ENCODE measurements around the gene ZFC3H1.

- PRO-cap, 3 experiments, result peak in 3 of 3 experiments; most common plus-strand start chr12:69331298 (in 1); most common minus-strand start chr12:69331173 (in 3)
Observed at GRCh38 chr12:69330518-69331683, 17.3 kb upstream of the LYZ start.

DNA sequence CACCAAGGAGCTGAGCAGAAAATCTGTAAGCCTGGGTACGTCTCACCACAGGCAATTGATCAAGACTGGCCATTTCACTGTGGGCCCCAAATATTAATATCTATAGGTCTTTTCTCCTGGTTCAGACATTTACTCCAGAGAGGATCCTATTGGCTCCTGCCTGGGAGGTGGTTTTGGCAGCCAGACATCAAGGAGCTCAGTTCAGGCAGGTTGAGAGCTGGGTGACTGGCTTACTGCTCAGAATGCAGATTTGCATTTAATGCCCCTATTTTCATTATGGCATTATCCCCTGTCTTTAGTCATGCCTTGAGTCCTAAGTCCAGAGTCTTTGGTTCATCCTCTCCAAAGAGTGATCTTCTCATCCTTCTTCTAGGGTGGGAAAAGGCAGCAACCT, 4.6 kb upstream of the LYZ start:
- PRO-cap, 3 experiments, result no peak in any of the 3 experiments

DNA sequence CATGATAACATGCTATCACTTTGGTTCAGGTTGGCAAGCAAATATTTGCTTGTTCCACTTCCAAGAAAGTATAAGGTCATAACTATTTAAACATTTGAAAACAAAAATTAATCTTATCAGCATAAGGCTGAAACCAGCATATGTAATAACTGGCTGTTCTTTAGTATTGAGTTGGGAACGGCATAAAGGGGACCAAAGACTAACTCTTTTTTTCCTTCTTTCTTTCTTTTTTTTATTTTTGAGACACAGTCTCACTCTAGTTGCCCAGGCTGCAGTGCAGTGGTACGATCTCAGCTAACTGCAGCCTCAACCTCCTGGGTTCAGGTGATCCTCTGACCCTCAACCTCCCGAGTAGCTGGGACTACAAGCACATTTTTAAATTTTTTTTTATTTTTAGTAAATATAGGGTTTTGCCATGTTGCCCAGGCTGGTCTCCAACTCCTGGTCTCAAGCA, 2.3 kb upstream of the LYZ start:
- PRO-cap, 3 experiments, result no peak in any of the 3 experiments

- PRO-cap, 3 experiments, result no peak in any of the 3 experiments
Observed at GRCh38 chr12:69359110-69359469, 453 bp upstream of the YEATS4 start.

DNA sequence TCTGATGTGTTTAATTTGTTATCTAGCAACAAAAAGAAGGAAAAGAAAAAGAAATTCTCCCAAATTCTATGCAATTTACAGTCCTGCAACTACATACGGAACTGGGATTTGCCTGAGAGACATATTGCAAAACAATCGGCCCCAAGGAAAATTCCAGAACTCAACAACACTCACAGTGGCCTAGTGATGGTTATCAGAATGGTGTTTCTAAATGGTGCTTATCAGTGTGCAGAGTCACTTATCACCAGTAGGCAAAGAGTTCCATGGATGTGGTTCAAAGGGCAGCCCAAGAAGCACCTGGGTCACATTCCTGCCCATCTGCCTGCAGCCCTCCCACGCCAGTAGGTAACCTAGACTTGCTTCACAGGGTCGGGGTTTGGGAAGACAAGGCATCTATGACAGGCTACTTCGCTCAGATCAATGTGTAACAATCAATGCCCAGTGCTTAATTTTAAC, 53.9 kb upstream of the FRS2 start:
- PRO-cap, 3 experiments, result no peak in any of the 3 experiments

DNA sequence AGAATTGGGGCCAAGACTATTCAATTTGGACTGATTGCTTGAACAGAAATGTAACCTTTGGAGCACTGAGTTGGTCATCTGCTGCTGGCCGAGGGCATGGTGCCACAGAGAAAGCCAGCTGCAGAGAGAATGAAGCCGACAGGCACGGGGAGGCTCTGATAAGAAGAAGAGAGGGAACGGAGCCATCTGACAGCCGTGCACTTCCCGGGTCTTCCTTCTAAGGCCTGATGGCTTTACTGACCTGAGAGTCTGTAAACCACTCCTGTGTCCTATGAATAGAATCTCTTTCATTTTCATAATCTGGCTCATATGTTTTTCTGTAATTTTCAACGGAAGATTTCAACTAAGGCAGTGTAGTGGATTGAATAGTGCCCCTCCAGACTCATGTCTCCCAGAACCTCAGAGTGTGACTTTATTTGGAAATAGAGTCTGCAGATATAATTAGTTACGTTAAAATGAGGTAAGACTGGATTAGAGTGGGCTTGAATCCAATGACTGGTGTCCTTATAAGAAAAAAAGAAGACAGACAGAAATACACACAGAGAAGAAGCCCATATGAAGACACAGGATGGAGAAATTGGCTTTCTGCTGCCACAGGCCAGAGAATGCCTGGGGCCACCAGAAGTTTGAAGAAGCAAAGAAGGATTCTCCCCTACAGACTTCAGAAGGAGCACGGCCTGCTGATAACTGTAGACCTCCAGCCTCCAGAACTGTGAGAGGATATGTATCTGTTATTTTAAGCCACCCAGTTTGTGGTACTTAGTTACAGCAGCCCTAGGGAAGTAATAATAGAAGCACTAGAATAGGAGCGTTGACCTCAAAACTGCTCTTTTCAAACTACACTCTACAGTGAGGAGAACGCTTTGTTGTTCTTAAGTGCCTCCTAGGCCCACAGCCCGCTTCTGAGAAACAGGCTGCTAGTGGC, 38.9 kb upstream of the FRS2 start:
- PRO-cap, 3 experiments, result no peak in any of the 3 experiments

DNA sequence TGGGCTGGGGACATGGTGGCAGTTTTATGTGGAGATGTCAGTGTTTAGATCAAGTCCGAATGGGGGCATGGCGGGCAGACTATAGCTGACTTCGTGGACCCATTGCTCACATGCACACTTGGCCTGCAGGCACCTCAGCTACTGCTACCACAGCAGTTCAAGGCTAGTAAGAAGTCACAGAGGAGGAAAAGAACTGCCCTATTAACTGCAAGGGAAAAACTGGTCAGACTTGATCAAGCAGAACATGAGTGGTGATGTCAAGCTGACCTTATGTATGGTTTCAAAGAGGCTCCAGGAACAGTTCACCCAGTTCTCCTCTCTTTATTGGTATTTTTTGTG, 30.2 kb upstream of the FRS2 start:
- PRO-cap, 3 experiments, result peak in 3 of 3 experiments; most common plus-strand start position 271 of the sequence (in 2); most common minus-strand start position 146 of the sequence (in 3)

DNA sequence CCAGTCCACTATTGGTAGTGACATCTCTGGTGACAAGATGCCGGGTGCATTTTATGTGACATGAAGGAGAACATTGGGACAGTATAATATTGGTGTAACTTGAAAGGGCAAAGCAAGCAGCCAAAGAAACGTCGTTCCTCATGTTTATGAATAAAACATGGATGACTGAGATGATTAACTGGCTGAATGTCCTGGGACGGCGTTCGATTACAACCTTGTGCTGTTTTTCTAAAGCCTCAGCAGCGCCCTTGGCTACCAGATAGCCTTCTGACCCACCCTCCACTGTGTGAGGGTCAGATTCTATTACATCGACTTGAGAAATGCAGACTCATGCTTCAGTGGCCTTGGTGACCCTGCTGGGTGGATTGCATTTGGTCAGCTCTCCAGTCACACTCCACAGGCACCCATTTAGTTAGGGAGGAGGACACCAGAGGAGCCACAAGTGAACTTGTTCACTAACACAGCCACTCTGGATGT, 41.4 kb downstream of the BEST3 start:
- PRO-cap, 3 experiments, result no peak in any of the 3 experiments

DNA sequence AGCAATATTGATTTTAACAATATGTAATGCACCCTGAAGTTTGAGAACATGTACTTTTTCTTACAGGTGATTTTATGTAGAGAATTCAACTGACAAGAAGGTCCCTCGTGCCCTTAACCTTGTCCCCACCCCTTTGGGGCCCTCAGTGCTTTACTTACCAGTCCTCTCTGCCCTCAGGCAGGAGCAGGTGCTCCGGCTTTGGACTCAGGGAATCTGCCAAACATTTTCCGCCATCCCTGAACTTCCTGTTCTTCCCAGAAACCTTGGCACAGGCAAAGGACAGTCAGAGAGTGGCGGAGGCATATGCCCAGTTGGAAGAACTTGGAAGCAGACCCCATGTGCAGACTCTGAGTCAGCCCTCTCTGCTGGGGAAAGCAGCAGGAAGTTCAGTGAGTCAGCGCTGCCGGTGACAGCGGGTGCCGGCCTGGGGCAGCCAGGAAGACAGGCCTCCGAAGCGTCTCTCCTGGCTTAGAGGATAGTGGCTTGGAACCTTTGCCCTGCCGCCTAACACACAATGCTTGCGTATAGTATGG, 10.1 kb downstream of the BEST3 start:
- PRO-cap, 3 experiments, result peak in 1 of 3 experiments; most common plus-strand start position 275 of the sequence (in 1); most common minus-strand start position 211 of the sequence (in 1)

- PRO-cap, 3 experiments, result peak in 3 of 3 experiments; most common minus-strand start chr12:69738654 (in 2)
Observed at GRCh38 chr12:69738148-69738826, 373 bp upstream of the RAB3IP start.

GRCh38 chr12:70049630-70050376, 193.4 kb upstream of the CNOT2 start:
- PRO-cap, 3 experiments, result no peak in any of the 3 experiments

DNA sequence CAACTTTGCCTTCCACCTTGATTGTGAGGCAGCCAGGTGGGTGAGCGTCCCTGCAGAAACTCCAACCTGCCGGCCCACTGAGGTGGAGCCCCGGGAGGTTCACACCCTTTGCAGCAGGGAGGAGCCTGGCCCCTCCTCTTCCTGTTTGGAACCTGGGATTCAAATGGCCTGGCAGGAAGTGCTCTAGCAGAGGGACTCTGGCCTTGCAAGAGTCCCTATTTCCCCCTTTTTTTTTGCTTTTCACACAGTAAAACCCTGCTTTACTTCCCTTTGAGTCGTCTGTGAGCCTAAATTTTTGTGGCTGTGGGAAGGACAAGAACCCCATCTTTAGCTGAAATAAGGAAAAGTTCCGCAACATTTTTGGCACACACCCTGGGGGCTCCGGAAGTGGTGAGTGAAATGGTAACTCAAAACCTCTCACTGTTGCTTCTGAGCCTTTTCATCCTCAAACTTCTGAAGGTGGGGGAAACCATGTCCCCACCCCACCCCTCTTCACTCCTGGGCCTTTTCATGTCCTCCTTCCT, 101.9 kb downstream of the KCNMB4 start:
- PRO-cap, 3 experiments, result no peak in any of the 3 experiments

GRCh38 chr12:70469475-70469702, 103.3 kb downstream of the KCNMB4 start:
- PRO-cap, 3 experiments, result no peak in any of the 3 experiments

- PRO-cap, 3 experiments, result no peak in any of the 3 experiments
Observed at GRCh38 chr12:70608646-70609060, 28.6 kb downstream of the PTPRB start.

DNA sequence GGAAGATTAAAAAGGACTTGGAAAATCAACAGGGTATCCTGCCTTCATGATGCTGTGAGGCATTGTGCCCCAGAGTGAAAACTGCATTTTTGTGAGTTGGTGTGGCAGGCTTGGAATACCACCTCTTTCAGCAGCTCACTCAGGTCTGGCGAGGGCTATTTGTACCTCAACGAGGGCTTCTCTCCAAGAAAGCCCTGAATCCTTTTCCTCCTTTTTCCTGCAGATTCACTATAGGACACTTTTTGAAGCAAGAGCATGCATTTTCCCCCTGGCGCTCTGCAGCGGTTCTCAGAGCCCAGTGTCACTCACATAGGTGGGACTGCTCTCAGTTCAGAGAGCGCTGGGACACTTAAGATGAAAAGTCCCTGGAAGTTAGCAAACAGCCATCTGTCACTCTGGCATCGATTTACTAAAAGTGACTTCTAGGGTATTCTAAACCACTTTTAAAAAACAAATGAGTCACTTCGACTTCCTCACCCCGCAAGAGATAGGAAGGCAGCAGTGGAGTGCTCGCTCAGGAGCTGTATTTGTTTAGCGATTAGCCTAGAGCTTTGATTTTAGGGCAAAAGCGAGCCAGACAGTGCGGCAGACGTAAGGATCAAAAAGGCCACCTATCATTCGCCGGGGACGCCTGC, 813 bp upstream of the LGR5 start:
- PRO-cap, 3 experiments, result no peak in any of the 3 experiments

DNA sequence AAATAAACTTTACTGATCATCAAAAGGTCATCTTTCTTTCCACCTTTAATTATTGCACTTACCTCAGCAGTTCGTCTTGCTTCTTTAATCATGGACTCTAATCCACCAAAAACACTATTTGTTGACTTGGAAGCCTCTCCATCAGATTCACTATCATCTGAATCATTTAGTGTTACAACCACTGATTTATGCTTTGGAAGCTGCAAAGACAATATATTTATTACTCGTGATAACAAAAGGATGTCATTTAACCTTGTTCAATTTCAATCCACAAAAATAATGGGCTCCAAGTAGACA, 28.3 kb downstream of the ZFC3H1 start:
- PRO-cap, 3 experiments, result no peak in any of the 3 experiments

DNA sequence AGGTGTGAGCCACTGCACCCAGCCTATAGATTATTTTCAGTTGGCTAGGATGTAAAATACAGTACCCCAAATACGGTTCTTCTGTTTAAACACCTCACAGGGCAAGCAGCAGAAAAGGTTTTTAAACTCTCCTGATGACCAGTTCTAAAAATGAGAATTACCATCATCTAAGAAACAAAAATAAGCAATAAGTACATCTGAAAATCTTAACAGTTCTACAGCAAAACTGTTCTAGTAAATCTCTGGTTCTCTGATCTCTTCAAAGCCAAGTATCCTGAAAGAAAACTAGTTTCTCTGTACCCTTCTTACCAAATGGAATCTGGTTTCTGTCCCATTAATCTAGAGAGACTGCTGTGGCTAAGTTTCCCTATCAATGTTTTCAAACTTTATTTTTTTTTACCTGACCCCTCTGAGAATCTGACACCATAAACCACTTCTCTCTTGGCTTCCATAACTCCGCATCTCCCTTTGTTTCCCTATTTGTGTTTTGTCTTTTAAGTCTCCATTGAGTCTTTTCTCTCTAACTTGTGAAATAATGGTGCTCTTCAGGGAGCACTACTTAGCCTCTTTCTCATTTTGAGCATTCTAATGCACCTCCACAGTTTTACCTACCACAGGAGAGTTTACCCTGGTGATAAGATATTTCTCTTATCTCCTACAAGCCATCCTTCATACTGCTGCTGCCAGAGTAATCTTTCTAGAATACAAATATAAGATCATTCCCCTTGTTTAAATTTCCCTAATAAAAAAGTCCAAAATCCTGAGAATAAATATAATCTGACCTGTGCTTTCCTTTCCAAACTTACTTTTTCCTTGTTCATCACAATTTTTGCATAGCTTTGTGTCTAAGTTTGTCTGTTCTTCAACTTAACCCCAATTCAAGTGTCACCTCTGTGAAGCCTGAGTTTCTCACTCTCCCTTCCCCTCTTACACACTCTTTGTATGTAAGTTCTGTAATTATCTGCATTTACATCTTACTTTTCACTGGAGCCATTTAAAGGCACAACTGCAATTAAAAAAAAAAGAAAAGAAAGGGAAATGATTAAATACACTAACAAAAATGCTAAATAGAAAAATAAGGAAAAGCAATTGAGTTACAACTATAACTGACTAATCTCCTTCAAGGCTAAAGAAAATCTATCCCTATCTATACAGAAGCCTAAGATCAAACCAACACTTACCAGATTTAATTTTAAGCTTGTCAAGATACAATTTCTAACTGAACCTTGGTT, 4.7 kb downstream of the ZFC3H1 start:
- PRO-cap, 3 experiments, result no peak in any of the 3 experiments

DNA sequence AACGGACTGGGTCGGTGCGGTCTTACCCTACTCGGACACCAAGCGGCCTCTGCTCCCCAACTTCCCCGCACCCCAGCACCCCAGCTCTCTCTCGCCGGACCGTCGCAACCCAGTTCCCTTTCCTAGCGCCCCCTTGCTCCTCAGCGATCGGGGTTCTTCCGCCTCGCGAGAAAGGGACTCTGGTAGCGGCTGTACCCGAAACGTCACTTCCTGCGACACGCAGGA, at the start of gene ZFC3H1:
Gene ZFC3H1, minus strand, starts transcription at position 157 of the 225 bp plus-strand sequence.
- PRO-cap, 3 experiments, result peak in 3 of 3 experiments; most common minus-strand start position 157 of the sequence (in 2)

GRCh38 chr12:71683899-71684620, 1.8 kb upstream of the TMEM19 start:
- PRO-cap, 3 experiments, result peak in 1 of 3 experiments; most common plus-strand start chr12:71684348 (in 1)

- PRO-cap, 3 experiments, result no peak in any of the 3 experiments
Observed at GRCh38 chr12:71791786-71792269, 37.2 kb downstream of the RAB21 start.

All from Metastatic Breast Carcinoma in the Ovary (tissue), 3 donors.